Melanocyte of skin (primary cell): ENCODE measurements around a stretch of chr5.

DNA sequence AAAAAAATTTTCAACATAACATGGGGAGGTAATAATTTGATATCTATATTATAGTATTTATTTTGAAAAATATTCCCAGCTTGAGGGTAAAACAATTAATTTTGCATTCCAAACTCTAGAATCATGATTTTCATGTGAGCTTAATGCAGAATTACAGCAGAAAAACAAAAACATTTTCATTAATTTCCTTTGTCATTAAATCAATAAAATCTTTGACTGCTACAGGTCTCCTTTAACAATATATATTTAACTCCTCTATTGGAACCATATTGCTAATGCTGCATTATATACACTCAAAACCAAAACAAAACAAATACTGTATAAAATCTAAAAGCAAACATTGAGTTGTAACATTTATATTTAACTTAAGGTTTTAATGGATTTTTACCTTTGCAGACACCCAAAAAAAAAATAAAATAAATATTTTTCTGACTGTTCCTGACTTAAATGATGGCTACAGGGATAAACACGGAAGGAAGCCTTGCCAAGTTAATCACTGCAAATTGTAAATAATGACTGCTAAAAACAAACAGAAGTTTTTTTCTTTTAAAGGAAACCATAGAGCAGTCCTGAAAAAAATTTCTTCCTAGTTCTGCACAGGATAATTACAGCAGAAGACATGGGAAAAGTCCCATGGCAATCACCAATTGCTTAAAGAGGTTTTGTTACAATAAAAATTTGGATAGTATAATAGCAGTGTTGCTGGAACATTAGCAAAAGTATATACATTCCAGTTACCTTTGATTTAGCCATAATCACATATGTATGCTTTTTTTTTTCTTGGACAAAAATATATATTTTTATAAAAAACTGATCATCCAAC lies 43.1 kb downstream of the LSM11 start:
- CAGE, long polyA plus RNA, 2 experiments, result no peak in any of the 2 experiments

GRCh38 chr5:157861166-157861635 lies 2.3 kb upstream of the CLINT1 start:
- CAGE, long polyA plus RNA, 2 experiments, result no peak in any of the 2 experiments

GRCh38 chr5:157917989-157918274 lies 59.0 kb upstream of the CLINT1 start:
- CAGE, long polyA plus RNA, 2 experiments, result no peak in any of the 2 experiments

DNA sequence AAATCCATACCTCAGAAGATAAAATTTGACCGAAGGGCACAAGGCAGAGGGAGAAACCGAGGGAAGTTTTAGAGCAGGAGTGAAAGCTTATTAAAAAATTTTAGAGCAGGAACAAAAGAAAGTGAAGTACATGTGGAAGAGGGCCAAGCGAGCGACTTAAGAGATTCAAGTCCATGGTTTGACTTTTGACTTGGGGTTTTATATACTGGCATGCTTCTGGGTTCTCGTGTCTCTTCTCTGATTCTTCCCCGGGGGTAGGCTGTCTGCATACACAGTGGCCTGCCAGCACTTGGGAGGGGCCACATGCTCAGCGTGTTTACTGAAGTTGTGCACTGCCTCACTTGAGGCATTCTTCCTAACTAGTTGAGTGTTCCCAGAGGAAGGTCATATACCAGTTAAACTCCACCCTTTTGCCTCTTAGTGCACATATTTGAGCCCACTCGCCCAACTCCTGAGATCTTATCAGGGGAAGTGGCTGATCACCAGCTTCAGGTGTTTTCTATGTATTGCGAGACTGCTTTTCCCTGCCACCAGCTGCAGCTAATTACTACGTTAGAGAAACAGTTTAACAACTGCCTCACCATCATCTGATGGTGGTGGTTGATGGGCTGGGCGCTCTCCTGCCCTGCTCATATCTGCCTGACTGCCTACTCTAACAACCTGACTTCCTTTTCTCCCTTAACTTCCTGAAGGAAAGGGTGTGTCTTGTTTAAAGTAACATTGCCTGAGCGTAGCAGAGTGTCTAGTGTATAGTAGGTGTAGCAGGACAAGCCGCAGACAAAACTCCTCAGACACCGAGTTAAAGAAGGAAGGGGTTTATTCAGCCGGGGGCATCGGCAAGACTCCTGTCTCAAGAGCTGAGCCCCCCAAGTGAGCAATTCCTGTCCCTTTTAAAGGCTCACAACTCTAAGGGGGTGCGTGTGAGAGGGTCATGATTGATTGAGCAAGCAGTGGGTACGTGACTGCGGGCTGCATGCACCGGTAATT lies 60.0 kb upstream of the CLINT1 start:
- CAGE, long polyA plus RNA, 2 experiments, result no peak in any of the 2 experiments

GRCh38 chr5:158287805-158288355 lies 428.9 kb upstream of the CLINT1 start:
- CAGE, long polyA plus RNA, 2 experiments, result no peak in any of the 2 experiments

GRCh38 chr5:158436652-158436944 lies 577.7 kb upstream of the CLINT1 start:
- CAGE, long polyA plus RNA, 2 experiments, result no peak in any of the 2 experiments

DNA sequence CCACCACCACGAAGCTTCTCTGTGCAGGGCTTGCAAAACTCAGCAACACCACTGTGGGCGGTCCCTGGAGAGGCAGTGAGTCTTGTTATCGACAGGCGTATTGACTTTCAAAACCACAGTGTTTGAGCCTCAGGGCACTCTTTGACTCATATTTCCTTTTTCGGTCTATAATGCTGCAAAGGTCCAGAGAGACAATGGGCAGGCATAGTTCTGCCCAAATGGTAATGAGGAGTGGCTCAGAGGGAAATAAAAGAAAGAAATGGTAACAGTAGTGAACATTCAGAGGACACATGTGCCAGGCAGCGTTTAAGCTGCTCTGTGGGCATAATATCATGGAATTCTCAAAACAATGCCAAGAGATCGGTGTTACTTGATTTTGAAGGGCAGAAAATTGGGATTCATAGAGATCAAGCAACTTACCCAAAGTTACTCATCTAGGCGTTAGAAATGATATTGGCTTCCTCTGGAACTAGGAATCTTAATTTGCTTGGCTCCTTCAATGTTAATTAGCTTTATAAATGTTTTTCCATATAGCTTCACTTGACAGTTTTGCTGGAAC lies 539.3 kb downstream of the EBF1 start:
- CAGE, long polyA plus RNA, 2 experiments, result no peak in any of the 2 experiments

- CAGE, long polyA plus RNA, 2 experiments, result no peak in any of the 2 experiments
Observed at GRCh38 chr5:158958170-158958759, 141.5 kb downstream of the EBF1 start.

GRCh38 chr5:159053685-159054257 lies 45.9 kb downstream of the EBF1 start:
- CAGE, long polyA plus RNA, 2 experiments, result no peak in any of the 2 experiments

DNA sequence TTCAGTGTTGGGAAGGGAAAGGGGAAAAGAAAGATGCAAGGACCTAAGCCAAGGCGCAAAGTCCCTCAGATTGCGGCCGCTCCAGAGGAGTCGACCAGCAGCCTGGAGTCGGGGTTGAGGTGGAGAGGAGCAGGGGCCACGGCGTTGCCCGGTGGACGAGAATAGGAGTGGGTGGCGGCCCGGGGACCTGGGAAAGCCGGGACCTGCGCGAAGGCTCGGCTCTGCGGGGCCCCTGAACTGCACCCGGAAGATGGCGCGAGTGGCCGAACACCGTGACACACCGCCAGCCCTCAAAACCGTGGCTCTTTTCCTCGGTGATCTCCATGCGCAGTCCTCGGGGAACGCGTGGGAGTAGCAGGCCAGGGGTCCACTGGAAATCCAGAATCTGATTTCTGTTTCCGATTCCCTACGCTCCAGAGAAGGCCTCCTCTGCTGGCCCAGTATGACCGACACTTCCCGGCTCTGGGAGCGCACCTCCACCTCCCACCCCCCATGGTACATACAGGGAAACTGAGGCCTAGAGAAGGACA lies 4.6 kb upstream of the EBF1 start:
- CAGE, long polyA plus RNA, 2 experiments, result no peak in any of the 2 experiments

DNA sequence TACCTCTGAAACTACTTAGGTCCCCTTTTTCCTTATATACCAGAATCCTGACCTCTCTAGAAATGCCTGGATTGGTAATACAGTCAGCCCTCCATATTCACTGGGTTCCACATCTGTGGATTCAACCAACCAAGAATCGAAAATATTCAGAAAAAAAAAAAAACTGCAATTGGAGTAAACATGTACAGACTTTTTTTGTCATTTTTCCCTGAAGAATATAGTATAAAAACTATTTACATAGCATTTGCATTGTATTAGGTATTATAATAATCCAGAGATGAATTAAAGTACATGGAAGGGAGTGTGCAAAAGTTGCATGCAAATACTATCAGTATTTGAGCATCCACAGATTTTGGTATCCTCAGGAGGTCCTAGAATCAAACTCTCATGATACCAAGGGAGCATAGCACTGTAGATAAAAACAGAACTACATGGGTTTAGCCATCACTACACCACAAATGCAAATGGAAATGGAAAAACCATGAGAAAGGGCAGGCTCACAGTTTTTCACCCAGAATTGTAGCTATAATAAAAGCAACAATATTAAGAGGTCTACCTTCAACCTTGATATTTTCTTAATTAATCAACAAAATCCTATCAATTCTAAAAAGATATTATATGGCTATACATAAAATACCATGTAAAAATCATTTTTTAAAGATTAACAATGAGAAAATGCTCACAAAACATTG lies 17.3 kb downstream of the RNF145 start:
- CAGE, long polyA plus RNA, 2 experiments, result no peak in any of the 2 experiments

GRCh38 chr5:159510051-159510682 lies 179.9 kb upstream of the IL12B start:
- CAGE, long polyA plus RNA, 2 experiments, result no peak in any of the 2 experiments

- CAGE, long polyA plus RNA, 2 experiments, result no peak in any of the 2 experiments
Observed at GRCh38 chr5:159773019-159773799, 143.1 kb upstream of the ADRA1B start.

- CAGE, long polyA plus RNA, 2 experiments, result no peak in any of the 2 experiments
Observed at GRCh38 chr5:159864789-159865807, 51.2 kb upstream of the ADRA1B start.

GRCh38 chr5:159878997-159879608 lies 37.2 kb upstream of the ADRA1B start:
- CAGE, long polyA plus RNA, 2 experiments, result no peak in any of the 2 experiments

- CAGE, long polyA plus RNA, 2 experiments, result no peak in any of the 2 experiments
Observed at GRCh38 chr5:159971744-159972423, 37.1 kb upstream of the TTC1 start.

DNA sequence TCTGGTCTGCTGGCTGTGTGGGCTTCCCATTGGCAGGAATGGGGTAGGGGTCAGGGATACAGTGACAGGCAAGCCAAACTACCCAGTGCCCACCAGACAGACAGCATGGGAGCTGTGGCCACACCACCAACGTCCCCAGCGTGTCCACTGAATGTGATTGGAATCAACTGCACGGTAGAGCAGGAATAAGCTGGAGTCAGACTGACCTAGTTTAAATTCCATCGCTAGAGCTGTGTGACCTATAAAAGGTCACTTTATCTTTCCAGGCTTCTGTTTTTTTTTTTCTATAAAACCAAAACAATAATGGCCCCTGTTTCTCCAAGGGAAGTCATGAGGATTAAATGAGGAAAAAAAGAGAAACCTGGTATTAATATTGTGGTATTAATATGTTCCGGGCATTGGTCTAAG lies 50.6 kb upstream of the PWWP2A start:
- CAGE, long polyA plus RNA, 2 experiments, result no peak in any of the 2 experiments

DNA sequence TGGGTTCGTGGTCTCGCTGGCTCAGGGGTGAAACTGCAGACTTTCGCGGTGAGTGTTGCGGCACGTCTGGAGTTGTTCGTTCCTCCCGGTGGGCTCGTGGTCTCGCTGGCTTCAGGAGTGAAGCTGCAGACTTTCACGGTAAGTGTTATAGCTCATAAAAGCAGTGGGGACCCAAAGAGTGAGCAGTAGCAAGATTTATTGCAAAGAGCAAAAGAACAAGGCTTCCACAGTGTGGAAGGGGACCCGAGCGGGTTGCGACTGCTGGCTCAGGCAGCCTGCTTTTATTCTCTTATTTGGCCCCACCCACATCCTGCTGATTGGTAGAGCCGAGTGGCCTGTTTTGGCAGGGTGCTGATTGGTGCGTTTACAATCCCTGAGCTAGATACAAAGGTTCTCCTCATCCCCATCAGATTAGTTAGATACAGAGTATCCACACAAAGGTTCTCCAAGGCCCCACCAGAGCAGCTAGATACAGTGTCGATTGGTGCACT lies 36.1 kb upstream of the FABP6 start:
- CAGE, long polyA plus RNA, 2 experiments, result no peak in any of the 2 experiments

DNA sequence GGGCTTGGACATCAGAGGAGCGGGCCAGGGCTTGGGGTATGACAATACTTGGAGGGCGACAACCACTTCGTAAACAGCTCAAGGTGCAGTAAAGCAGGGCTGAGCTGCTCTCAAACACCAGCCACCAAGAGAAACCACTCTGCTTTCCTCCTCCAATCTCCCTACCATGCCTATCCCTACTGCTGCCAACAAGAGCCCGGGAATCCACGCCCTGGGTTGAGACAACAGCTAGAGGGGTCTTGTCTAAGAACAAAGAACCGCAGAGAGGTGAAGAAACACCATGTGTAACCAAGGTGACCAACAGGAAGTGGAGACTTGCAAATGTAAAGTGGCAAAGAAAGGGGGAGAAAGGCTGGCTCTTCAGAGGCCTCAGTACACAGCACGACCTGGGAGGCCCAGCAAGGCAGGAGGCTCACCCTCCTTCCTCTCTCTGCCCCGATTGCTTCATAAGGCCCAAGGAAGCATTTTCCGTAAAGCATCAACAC lies 18.5 kb downstream of the CCNJL start:
- CAGE, long polyA plus RNA, 2 experiments, result no peak in any of the 2 experiments

DNA sequence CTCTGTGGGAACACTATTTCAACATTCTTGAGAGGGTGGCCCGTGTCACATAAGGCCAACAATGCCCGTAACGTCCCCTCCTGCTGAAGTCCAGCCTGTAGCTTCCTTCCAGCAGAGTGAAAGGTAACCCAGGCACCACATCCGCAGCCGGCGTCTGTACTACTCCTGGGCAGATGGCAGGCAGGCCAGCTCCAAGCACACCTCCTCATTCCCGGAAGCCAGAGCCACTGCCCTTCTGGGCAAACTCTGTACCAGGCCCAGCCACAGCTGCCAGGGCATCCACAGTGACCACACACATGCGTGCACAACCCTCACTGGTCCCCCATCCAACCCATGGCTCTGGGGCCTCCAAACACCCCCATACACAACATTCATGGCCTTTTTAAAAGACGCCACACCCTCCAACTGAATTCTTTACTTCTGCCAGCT lies 18.1 kb downstream of the CCNJL start:
- CAGE, long polyA plus RNA, 2 experiments, result no peak in any of the 2 experiments